HepG2 (cell line): Measurements from ENCODE around the gene MOV10L1.

DNA sequence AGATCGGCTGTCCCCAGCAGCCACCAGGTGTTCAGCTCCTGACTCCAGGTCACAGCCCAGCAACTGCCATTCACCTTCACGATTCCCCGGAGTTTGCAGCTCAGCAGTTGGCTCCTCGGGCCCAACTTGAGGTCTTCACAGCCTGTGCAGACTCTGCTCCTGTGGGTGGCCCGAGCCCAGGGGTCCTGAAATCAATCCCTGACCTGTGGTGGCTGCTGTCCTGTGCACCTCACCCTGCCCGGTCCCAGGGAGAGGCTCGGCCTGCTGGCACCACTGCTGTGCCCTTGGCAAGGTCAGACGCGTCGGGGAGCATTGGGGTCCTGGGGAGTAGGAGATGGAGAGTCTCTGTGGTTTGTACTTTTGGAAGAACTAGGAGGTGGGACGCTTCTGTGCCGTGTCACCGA lies 414.4 kb downstream of the TBC1D22A start:
- RRBS, 2 experiments, result no CpG with 5 or more reads among the region's 13 CpGs
CAGE:
- cytosol, long polyA minus RNA, result no peak
- cytosol, long polyA plus RNA, result no peak
- long polyA plus RNA, result no peak
- nucleus, long polyA minus RNA, result no peak
- nucleus, long polyA plus RNA, result no peak

DNA sequence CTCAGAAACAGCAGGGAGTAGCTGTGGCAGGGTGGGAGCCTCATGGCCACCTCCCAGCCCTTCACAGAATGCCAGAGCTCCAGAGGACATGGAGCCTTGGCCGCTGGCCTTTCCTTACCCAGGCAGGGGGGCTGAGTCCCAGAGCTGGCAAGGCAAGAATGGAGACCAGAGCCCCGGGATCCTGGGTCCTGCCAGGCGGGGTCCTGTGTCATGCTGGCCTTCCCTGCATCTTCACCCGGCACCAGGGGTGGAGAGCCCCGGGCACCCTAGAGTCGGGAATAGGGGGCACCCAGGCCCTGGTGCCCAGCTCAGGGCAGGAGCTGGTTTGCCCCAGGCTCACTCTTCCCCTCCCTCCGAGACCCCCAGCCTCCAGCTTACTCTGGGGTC lies 519.9 kb downstream of the TBC1D22A start:
- RRBS, 2 experiments, result 5 to 6% methylated on average over 3 of the region's 7 CpGs
CAGE:
- cytosol, long polyA minus RNA, result no peak
- cytosol, long polyA plus RNA, result no peak
- long polyA plus RNA, result no peak
- nucleus, long polyA minus RNA, result no peak
- nucleus, long polyA plus RNA, result no peak

DNA sequence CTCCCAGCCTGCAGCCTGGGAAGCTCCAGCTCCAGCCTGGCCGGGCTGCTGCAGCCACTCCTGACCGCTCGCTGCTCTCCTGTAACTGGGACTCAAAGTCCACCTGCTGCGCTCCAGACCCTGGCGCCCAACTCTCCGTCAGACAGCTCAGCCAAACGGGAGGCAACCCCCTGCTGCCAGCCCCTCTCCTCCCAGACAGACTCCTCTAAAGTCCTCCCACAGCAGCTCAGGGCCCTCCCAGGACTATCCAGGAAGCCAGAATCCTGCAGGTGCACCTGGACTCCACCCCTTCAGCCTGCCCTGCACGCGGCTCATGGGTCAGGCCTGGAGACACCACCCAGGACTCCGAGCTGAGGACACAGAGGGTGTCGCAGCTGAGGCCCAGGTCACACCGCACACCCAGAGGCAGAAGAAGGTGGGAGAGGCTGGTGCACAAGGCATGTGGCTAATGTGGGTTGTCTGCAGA lies 212.3 kb upstream of the TAFA5 start:
- RRBS, 2 experiments, result no CpG with 5 or more reads among the region's 12 CpGs
CAGE:
- cytosol, long polyA minus RNA, result no peak
- cytosol, long polyA plus RNA, result no peak
- long polyA plus RNA, result no peak
- nucleus, long polyA minus RNA, result no peak
- nucleus, long polyA plus RNA, result no peak

GRCh38 chr22:48579177-48579816 lies 89.9 kb downstream of the TAFA5 start:
- RRBS, 2 experiments, result no CpG with 5 or more reads among the region's 23 CpGs
CAGE:
- cytosol, long polyA minus RNA, result no peak
- cytosol, long polyA plus RNA, result no peak
- long polyA plus RNA, result no peak
- nucleus, long polyA minus RNA, result no peak
- nucleus, long polyA plus RNA, result no peak

DNA sequence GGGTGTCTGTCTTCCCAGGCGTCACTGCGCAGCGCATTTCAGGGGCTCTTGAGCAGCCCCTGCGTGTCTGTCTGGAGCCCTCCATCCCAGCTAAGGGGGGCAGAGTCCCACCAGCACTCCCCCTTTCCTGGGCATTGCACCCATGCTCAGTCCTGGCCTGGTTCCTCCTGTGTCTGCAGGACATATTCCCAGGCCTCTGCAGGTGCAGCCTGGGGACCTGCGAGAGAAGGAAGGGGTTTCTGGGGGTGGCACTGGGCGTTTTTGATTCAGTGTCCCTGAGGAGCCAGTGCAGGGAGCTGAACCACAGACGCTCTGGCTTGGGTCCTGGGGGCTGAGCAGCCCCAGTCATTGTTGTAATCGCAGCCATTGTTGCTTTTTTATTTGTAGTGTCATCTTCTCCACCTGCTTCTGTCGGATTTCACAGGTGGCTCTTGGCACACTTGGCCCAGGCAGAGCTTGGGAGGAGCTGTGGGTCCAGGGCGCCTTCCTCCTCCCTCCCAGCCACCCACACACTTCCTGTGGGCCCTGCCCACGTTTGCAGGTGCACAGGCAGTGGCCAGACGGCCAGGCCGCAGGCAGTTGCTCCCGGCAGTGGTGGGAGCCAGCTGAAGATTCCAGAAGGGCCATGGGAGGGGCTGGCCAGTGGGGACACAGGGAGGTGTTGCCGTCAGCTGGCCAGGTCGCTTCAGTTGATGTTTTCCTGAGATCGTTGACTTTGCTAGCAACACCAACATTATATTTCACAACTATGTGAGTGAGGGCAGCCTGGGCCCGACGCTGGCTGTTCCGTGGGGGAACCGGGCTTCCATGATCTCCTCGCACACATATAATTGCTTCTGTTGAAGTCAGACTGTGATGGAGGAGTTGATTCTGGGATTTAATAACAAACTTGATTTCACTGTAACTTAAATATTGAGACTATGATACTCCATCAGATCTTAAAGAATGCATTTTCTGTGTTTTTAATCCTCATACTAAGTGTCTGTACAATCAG lies 146.4 kb downstream of the TAFA5 start:
- RRBS, 2 experiments, result no CpG with 5 or more reads among the region's 22 CpGs
CAGE:
- cytosol, long polyA minus RNA, result no peak
- cytosol, long polyA plus RNA, result no peak
- long polyA plus RNA, result no peak
- nucleus, long polyA minus RNA, result no peak
- nucleus, long polyA plus RNA, result no peak

GRCh38 chr22:49017331-49018088 lies 528.2 kb downstream of the TAFA5 start:
- RRBS, 2 experiments, result no CpG with 5 or more reads among the region's 21 CpGs
CAGE:
- cytosol, long polyA minus RNA, result no peak
- cytosol, long polyA plus RNA, result no peak
- long polyA plus RNA, result no peak
- nucleus, long polyA minus RNA, result no peak
- nucleus, long polyA plus RNA, result no peak

GRCh38 chr22:49062032-49062964 lies 572.9 kb downstream of the TAFA5 start:
- RRBS, 2 experiments, result no CpG with 5 or more reads among the region's 21 CpGs
CAGE:
- cytosol, long polyA minus RNA, result no peak
- cytosol, long polyA plus RNA, result no peak
- long polyA plus RNA, result no peak
- nucleus, long polyA minus RNA, result no peak
- nucleus, long polyA plus RNA, result no peak

DNA sequence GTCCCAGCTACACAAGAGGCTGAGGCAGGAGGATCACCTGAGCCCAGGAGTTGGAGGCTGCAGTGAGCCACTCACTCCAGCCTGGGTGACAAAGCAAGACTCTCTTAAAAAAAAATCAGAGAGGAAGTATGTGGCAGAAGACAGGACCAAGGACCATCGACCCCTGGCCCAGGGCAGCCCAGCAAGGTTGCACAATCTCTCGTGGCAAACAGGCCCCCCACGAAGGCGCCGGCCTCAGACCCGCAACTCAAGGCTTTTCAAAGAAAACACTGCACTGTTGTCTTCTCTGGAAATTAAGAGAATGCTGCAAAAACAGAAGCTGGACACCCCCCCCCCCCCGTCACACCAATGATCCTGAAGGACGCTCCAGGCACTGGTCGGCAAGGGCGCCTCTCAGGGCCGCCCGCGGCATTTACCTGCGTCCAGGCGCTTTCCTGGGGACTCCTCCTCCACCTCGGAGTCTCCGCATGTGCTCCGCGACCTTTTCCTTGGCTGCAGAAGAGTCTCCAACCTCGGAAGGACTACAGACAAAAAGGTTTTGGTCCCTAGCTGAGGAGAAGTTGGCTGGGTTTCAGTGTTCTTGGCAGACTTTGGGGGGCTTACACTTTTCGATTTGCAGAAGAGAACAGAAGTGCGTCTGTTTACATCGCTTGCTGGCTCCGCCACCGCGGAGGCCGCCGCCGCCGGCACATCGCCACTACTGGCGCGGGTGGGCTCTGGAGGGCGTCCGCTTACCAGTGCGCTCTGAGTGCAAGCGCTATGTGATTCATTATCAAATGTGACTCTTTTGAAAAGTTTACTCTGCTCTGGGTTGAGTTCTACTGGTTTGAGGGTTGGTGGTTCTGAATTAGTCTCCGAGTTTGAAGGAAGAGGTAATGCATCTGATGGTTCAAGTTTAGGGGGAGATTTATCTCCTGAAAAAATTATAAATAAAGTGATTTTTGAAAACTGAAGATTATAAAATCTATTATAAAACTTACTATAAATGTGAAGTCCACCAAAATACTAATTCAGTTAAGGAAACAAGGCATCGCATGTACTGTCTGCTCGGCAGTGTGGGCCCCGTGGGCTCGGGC lies 40.4 kb downstream of the BRD1 start:
- RRBS, 2 experiments, result no CpG with 5 or more reads among the region's 42 CpGs
CAGE:
- cytosol, long polyA minus RNA, result start-site peak on the minus strand centred at position 804 of the sequence, 165 bp wide, 5 reads
- cytosol, long polyA plus RNA, result no peak
- long polyA plus RNA, result no peak
- nucleus, long polyA minus RNA, result no peak
- nucleus, long polyA plus RNA, result no peak

- RRBS, 2 experiments, result 91 to 97% methylated on average over 5 to 6 of the region's 15 CpGs
CAGE:
- cytosol, long polyA minus RNA, result no peak
- cytosol, long polyA plus RNA, result no peak
- long polyA plus RNA, result no peak
- nucleus, long polyA minus RNA, result no peak
- nucleus, long polyA plus RNA, result no peak
These were observed 39.2 kb downstream of the BRD1 start for GRCh38 chr22:49788361-49789020.

GRCh38 chr22:49839342-49839600 lies 11.6 kb upstream of the BRD1 start:
- RRBS, 2 experiments, result no CpG with 5 or more reads among the region's 7 CpGs
CAGE:
- cytosol, long polyA minus RNA, result no peak
- cytosol, long polyA plus RNA, result no peak
- long polyA plus RNA, result no peak
- nucleus, long polyA minus RNA, result no peak
- nucleus, long polyA plus RNA, result no peak

DNA sequence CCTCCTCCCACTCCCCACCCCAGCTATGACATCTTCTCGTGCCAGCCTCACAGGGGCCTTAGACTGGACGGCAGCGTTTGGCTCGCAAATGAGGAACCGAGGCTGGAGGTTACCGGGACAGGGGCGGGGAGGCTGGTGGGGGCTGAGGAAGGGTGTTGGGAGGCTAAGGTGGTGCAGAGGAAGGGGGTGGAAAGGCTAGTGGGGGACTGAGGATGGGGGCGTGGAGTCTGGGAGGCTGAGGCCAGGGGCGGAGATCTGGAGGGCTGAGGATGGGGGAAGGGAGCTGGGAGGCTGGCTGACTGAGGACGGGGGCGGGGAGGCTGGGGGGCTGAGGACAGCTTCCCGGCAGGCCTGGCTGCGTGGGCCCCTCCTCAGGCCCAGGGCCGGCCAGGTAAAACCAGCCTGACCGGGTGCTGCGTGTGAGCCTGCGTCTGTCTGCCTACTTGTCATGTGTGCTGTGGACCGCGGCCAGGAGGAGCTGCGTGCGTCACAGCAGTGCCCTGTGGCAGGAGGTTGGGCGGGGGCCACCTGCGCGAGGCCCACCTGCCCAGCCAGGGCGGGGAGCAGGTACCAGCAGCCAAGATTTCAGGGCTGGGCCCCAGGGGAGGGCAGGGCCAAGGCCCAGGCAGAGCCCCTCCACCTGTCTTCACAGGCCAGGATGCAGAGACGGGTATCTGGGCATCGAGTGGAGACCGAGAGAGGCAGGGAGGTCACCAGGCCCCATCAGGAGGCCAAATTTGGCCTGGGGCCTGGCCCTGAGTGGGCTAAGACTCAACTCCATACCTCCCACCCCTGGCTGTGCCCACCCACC lies 9.4 kb upstream of the PIM3 start:
- RRBS, 2 experiments, result 17% methylated on average over 3 of the region's 28 CpGs; no CpG with 5 or more reads in 1 of the 2 experiments
CAGE:
- cytosol, long polyA minus RNA, result no peak
- cytosol, long polyA plus RNA, result no peak
- long polyA plus RNA, result no peak
- nucleus, long polyA minus RNA, result no peak
- nucleus, long polyA plus RNA, result no peak

GRCh38 chr22:49951780-49952035 lies 8.9 kb upstream of the PIM3 start:
- RRBS, 2 experiments, result no CpG with 5 or more reads among the region's 5 CpGs
CAGE:
- cytosol, long polyA minus RNA, result no peak
- cytosol, long polyA plus RNA, result no peak
- long polyA plus RNA, result no peak
- nucleus, long polyA minus RNA, result no peak
- nucleus, long polyA plus RNA, result no peak

DNA sequence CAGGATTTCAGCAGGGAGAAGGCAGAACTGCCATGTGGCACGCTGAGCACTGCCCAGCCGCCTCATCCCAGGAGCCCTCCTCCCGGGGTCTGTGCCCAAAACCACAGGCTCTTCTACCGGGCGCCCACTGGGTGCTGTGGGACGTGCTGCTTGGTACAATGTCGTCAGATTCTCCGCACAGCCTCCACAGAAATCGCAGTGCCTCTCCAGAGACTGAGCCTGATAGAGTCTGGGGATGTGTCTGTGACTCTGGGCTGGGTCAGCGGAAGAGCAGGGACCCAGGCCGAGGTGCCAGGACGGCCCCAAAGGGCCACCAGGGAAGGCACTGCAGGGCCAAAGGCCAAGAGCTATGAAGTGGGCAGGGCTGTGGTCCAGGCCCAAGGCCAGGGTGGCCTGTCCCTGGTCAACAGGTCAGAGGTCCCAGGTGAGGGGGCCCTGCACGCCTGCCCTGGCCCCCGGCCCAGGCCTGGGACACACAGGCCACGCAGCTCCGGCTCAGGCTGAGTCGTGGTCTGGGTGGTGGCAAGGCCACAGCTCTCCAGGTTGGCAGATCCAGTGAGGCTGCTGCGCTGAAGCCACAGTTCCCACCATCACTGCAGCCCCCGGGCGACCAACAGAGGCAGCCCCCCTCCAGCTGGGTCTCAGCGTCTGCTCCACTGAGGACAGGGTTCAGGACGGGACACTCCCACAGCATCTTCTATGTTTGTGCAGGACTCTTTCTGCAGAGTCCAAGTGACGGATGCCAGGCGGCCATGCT lies 4.9 kb upstream of the PIM3 start:
- RRBS, 2 experiments, result 18 to 31% methylated on average over 3 of the region's 24 CpGs
CAGE:
- cytosol, long polyA minus RNA, result no peak
- cytosol, long polyA plus RNA, result no peak
- long polyA plus RNA, result no peak
- nucleus, long polyA minus RNA, result no peak
- nucleus, long polyA plus RNA, result no peak

- RRBS, 2 experiments, result no CpG with 5 or more reads among the region's 12 CpGs
CAGE:
- cytosol, long polyA minus RNA, result no peak
- cytosol, long polyA plus RNA, result no peak
- long polyA plus RNA, result no peak
- nucleus, long polyA minus RNA, result no peak
- nucleus, long polyA plus RNA, result no peak
These were observed 5.3 kb downstream of the PIM3 start for GRCh38 chr22:49965789-49966309.

GRCh38 chr22:49966310-49966730 lies 5.7 kb downstream of the PIM3 start:
- RRBS, 2 experiments, result no CpG with 5 or more reads among the region's 5 CpGs
CAGE:
- cytosol, long polyA minus RNA, result no peak
- cytosol, long polyA plus RNA, result no peak
- long polyA plus RNA, result no peak
- nucleus, long polyA minus RNA, result no peak
- nucleus, long polyA plus RNA, result no peak

DNA sequence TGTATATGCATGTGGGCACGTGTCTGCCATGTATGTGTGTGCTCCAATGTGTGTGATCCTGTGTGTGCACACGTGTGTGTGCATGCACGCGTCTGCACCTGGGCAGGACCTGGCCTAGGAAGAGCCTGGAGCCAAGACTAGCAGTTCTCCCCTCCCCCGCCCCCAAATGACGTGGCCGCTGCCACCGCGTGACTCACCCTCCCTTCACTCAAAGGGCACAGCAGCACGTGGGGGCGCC lies 10.1 kb downstream of the PIM3 start:
- RRBS, 2 experiments, result no CpG with 5 or more reads among the region's 11 CpGs
CAGE:
- cytosol, long polyA minus RNA, result no peak
- cytosol, long polyA plus RNA, result no peak
- long polyA plus RNA, result no peak
- nucleus, long polyA minus RNA, result no peak
- nucleus, long polyA plus RNA, result no peak

DNA sequence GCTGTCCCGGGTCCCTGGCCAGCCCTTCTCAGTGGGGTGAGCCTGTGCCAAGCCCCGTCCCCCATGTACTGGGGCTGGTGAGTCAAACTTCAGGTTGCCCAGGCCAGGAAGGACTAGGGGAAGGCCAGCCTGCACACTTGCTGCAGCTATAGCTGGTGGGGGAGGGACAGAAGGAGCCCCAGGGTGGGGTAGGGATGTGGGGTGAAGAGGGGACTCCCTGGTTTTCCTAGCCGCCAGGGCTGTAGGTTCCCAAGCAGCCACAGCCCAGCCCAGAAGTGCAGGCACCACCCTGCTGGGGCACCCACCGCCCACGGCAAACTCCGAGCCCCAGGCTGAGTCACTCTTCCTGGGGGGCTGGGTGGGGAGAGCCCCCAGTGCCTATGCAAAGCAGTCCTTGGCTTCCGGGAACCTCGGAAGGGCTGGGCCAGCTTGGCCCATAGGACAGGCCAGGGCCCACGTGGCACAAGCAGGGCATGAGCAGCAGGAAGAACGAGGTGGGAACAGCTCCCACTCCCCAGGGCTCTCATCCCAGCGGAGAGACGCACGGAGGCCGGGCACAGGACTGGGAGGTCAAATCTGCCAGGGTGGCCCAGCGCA lies 4.3 kb upstream of the IL17REL start:
- RRBS, 2 experiments, result no CpG with 5 or more reads among the region's 15 CpGs
CAGE:
- cytosol, long polyA minus RNA, result no peak
- cytosol, long polyA plus RNA, result no peak
- long polyA plus RNA, result no peak
- nucleus, long polyA minus RNA, result no peak
- nucleus, long polyA plus RNA, result no peak

- RRBS, 2 experiments, result 0 to 5% methylated on average over 1 of the region's 19 CpGs
CAGE:
- cytosol, long polyA minus RNA, result no peak
- cytosol, long polyA plus RNA, result no peak
- long polyA plus RNA, result no peak
- nucleus, long polyA minus RNA, result no peak
- nucleus, long polyA plus RNA, result no peak
These were observed 24.9 kb downstream of the MLC1 start for GRCh38 chr22:50060252-50060803.

GRCh38 chr22:50089554-50090091 lies at the start of gene MOV10L1:
MOV10L1 (plus strand) TSS chr22:50090006.
- RRBS, 2 experiments, result 33 to 88% methylated on average over 2 to 9 of the region's 52 CpGs
CAGE:
- cytosol, long polyA minus RNA, result no peak
- cytosol, long polyA plus RNA, result no peak
- long polyA plus RNA, result no peak
- nucleus, long polyA minus RNA, result no peak
- nucleus, long polyA plus RNA, result no peak

GRCh38 chr22:50105604-50106153 lies 15.9 kb downstream of the MOV10L1 start:
- RRBS, 2 experiments, result no CpG with 5 or more reads among the region's 7 CpGs
CAGE:
- cytosol, long polyA minus RNA, result no peak
- cytosol, long polyA plus RNA, result no peak
- long polyA plus RNA, result no peak
- nucleus, long polyA minus RNA, result no peak
- nucleus, long polyA plus RNA, result no peak